HGPS cell (cell line): ENCODE measurements around the gene BRD4.

- RRBS = no CpG with 5 or more reads among the region's 10 CpGs
Measured at GRCh38 chr19:14661488-14661895, 13.2 kb downstream of the ADGRE3 start.

DNA sequence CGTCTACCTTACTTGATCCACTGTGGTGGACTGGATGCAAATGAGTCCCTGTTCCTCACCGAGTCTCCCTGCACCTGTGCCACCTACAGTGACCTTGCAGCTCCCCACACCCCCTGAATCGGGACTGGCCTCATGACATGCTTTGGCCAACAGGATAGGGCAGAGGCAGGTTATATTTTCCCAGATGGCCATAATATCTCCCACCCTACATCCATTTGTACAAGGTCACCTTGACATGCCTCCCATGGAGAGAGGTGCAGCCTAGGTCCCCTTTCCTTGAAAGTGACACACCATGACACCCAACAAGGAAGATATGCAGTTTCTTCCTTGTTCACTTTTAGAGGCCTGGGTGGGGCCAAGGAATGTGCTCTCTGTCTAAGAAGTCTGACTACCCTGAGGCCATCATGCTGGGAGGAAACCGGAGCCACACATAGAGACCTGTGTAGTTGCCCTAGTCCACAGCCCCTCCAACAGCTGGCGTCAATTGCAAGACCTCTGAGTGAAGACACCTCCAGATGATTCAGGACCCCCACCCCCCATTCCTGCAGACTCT, 7.5 kb downstream of the ILVBL start:
- RRBS = no CpG with 5 or more reads among the region's 5 CpGs

GRCh38 chr19:15236932-15237871, 5.0 kb upstream of the EPHX3 start:
- RRBS = 92% methylated on average over 6 of the region's 25 CpGs

GRCh38 chr19:15239400-15240143, 7.3 kb upstream of the EPHX3 start:
- RRBS = 97% methylated on average over 3 of the region's 31 CpGs

DNA sequence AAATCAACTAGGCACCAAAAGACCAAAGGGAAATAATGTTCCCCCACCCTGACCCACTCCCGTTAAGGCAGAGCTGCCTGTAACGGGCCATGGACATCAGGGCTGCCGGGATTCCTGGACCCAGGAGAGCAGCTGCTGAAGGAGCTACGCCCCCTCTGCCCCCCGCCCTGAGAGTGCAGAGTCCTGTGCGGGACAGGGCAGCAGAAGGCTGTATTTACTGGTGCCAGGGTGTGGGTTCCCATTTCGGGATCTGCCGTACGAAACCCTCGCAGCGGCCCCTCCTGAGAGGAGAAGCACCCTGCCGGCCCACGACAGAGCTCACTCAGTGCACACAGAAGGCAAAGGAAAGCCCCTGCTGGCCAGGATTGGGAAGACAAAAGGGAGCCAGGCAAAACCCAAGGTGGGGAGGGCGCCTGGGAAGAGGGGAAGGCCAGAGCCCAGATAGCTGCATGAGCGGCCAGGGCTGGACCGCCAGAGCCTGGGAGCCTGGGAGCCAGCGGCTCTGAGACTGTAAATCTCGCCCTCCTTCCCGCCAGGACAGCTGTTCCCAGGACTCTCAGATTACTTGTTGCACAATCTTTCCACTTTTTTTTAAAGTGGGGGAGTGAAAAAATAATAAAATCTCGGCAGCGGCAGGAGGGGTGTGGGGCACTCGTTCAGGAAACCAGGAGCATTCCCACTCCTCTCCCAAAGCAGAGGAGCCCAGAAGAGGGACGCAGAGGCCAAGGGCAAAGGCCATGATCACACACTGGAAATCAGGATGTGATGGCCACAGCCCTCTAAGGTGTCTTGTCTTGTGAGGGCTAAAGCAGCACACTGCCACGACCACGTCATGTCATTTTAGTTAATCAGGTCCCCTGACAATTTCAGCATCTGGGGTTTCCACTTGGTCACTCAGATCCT, 19.5 kb upstream of the EPHX3 start:
- RRBS = no CpG with 5 or more reads among the region's 25 CpGs

GRCh38 chr19:15256943-15257452, 24.8 kb upstream of the EPHX3 start:
- RRBS = 91% methylated on average over 4 of the region's 21 CpGs

- RRBS = no CpG with 5 or more reads among the region's 3 CpGs
Measured at GRCh38 chr19:15260397-15260745, 28.1 kb upstream of the EPHX3 start.

DNA sequence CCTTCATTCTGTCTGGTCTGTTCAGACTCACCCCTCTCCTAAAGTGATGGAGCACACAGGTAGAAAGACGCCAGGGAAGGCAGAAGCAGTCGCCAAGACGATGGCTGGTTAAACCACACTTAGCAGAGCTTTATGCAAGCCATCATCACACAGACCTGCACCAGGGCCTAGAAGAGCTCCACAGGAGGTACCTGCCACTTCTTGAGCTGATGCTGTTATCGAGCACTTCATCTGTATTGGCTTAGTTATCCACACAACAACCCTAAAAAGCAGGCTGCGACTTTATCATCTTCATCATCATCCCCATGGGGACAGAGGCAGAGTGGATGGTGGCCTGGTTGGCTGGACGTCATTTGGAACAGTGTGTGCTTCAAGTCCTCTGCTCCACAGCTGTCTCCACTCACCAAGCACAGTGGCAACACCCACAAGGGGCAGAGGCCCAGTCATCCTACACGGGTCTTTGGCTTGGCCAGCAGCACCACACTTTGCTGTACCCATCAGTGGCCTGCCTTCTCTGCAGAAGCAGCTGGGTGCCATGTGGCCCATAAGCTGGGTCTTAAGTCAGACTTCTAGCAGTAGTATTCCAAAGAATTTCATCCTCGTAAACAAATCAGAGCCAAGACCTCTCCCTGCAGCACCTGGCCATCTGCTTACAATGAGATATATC, 47.7 kb upstream of the EPHX3 start:
- RRBS = no CpG with 5 or more reads among the region's 8 CpGs

- RRBS = no CpG with 5 or more reads among the region's 7 CpGs
Measured at GRCh38 chr19:15295162-15295683, 37.1 kb downstream of the BRD4 start.

- RRBS = no CpG with 5 or more reads among the region's 6 CpGs
Measured at GRCh38 chr19:15316650-15317429, 15.5 kb downstream of the BRD4 start.

- RRBS = no CpG with 5 or more reads among the region's 2 CpGs
Measured at GRCh38 chr19:15317838-15318168, 14.5 kb downstream of the BRD4 start.

DNA sequence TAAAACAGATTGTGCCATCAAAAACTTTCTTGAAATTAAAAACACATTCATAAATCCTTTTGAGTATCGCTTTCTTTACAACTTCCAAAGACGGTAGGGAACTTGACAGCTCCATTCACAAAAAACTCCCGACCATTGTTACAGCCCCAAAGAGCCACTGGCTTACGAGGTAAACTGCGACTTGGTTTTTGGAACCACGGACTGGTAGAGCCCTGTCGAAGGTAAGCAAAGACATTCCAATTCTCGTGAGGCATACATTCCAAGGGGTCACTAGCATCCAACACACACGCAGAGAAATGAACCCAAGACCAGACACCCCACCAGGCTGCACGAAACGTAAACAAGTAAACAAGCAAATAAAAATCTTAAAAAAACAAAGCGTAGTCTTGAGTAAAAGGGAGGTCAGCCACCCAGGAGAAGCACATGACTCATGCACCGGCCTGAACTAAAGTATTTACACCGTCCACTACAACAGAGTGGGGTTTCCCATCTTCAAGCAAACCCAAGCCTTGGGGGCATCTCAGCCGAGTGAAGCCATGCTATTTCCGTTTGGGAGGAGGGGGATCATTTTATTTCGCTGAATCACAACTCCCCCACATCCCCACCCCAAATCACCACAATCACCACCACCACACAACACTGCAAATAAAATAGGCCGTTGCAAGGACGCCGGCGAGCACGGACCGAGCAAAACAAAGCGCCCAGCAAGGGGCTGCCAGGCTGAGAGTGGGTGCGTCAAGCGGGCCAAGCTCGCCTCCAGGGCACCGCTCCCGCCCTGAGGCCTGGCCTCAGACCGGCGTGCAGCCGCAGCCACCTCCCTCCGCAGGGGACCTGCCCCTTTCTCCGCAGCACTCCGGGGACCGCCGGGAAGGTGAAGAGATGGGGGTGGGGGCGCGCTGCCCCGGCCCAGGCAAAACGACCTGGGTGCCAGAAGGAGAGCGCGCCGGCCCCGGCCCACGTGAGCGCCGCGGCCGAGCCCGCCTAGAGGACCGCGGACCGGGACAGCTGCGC, 1.2 kb downstream of the BRD4 start:
- RRBS = 2% methylated on average over 20 of the region's 55 CpGs

GRCh38 chr19:15332390-15332899, at the start of gene BRD4:
Gene BRD4, minus strand, starts transcription at chr19:15332539.
- RRBS = under 1% methylated on average over 8 of the region's 58 CpGs

GRCh38 chr19:15358312-15359337, 21.0 kb downstream of the AKAP8 start:
- RRBS = no CpG with 5 or more reads among the region's 10 CpGs

DNA sequence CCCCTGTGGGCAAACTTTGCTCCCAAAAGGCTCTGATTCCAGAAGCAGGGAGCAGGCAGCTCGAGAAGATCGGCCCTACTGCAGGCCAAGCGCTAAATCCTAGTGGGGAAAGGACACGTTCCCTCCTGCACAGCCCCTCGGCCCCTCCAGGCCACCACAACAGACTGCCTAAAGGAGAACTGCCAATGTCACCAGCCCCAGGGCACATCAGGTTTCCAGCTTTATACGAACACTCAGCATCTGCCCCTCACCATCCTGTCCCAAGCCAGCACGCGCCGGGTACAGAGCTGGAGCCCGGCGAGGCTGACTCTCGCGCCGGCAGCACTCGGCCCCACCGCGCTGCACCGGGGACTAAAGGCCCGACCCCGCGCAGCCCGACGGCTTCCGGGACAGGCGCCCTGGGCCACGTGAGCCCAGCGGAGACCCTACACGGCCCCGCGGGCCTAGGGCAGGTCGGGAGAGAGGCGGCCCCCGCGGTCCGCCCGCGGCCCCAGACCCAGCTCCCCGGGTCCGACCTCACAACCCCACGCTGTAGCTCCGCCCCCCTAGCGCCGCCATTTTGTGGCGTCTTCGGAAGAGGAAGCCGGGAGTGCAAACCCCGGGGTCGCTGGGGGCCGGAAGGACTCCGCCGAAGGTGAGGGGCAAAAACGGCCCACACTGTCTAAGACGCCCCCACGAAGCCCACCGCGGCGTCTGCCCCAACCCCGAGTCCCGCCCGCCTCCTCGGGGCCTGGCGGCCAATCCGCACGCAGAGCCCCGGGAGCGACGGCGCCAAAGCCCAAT, 621 bp downstream of the AKAP8 start:
- RRBS = 1% methylated on average over 22 of the region's 68 CpGs

- RRBS = no CpG with 5 or more reads among the region's 7 CpGs
Measured at GRCh38 chr19:15417490-15417969, 1.3 kb downstream of the AKAP8L start.

GRCh38 chr19:15505873-15506484, 2.3 kb upstream of the CYP4F22 start:
- RRBS = no CpG with 5 or more reads among the region's 9 CpGs

DNA sequence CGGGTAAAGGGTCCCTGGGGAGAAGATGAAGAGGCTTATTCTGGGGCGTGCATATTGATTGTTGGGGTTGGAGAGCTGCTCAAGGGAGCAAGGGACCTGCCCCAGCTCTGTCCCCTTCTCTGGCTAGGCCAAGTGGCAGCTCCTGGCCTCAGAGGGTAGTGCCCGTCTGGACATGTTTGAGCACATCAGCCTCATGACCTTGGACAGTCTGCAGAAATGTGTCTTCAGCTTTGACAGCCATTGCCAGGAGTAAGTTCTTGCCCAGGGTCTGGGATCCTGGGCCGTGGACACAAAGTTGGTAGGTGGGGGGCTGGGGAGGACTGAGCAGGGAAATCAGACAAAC, 8.3 kb downstream of the CYP4F3 start:
- RRBS = no CpG with 5 or more reads among the region's 4 CpGs

- RRBS = no CpG with 5 or more reads among the region's 4 CpGs
Measured at GRCh38 chr19:15666901-15667191, 6.0 kb upstream of the CYP4F12 start.

DNA sequence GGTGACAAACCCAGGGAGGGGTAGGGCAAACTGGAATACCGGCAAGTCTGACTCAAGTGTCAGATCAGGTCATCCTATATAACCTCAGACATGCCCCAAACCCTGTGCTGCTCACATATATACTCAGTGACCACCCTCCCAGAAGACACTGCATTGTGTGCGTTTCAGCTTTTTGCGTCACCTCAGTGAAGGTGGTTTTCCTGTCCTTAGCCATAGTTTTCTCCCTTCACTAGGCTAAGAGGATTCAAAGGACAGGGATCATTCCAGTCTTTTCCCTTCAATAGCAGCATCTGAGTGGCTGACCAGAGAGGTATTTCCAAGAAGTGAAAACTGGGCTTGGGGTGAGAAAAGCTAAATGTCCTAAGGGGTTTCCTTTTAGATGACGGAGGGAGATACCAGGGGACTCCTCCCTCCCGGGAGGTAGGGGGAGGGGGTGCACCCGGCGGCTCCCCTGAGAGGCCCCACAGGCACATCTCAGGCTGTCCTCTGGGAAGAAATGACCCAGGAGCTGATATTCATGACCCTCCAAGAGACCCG, 12.7 kb upstream of the OR10H1 start:
- RRBS = 59% methylated on average over 4 of the region's 8 CpGs